Colon Carcinoma Metastatic in the Lung (tissue), 2 donors: Measurements from ENCODE around the genes HNRNPLL, GEMIN6 and TMEM178A.

GRCh38 chr2:38116650-38117145 is 40.7 kb upstream of the CYP1B1 start:
- PRO-cap, 2 experiments = no peak in any of the 2 experiments

DNA sequence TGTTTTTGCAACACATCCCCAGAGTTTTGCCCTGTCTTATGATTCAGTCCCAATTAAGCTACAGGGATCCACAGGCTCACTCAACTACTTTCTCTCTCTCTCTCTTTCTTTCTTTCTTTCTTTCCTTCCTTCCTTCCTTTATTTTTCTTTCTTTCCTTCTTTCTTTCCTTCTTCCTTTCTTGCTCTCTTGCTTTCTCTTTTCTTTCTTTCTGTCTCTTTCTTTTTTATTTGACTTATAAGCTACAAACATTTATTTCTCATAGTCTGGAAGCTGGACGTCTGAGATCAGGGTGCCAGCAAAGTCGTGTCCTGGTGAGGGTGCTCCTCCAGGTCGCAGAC is 142.0 kb upstream of the CYP1B1 start:
- PRO-cap, 2 experiments = no peak in any of the 2 experiments

DNA sequence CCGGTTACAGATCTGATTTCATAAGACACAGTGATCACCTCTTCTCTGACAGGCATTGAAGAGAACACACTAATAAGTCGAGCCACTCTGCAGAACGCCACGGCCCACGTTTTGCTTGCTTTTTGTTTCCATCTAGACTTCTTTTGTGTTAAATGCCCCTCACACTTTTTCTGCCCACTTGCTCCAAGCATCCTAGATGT is 85.4 kb downstream of the HNRNPLL start:
- PRO-cap, 2 experiments = no peak in any of the 2 experiments

GRCh38 chr2:38578426-38579339 is 24.0 kb downstream of the HNRNPLL start:
- PRO-cap, 2 experiments = no peak in any of the 2 experiments

- PRO-cap, 2 experiments = peak in 2 of 2 experiments; most common plus-strand start chr2:38602000 (in 1)
These were observed 722 bp downstream of the HNRNPLL start for GRCh38 chr2:38601883-38602529.

GRCh38 chr2:38602530-38603121 is at the start of gene HNRNPLL:
Gene HNRNPLL (minus strand): TSS chr2:38602928.
- PRO-cap, 2 experiments = peak in 2 of 2 experiments; most common minus-strand start chr2:38602897 (in 2)

GRCh38 chr2:38751713-38752118 is 555 bp upstream of the SRSF7 start:
- PRO-cap, 2 experiments = no peak in any of the 2 experiments

DNA sequence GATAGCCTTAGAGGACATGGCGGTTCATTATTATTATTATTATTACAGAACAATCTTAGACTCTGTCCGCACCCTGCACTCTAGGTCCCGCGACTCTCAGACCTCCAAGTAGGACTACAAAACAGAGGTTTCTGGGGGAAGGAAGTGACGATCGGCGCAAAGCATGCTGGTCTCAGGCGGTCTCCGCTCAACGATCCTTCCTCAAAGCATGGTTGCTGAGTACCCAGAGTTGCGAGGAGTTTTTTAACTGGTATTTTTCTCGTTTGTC is at the start of gene GEMIN6:
TSS of gene GEMIN6 (plus strand) at position 179 of the 268 bp plus-strand sequence.
- PRO-cap, 2 experiments = peak in 2 of 2 experiments; most common plus-strand start position 193 of the sequence (in 2); most common minus-strand start position 96 of the sequence (in 2)

GRCh38 chr2:38810525-38811012 is 32.6 kb downstream of the GEMIN6 start:
- PRO-cap, 2 experiments = no peak in any of the 2 experiments

DNA sequence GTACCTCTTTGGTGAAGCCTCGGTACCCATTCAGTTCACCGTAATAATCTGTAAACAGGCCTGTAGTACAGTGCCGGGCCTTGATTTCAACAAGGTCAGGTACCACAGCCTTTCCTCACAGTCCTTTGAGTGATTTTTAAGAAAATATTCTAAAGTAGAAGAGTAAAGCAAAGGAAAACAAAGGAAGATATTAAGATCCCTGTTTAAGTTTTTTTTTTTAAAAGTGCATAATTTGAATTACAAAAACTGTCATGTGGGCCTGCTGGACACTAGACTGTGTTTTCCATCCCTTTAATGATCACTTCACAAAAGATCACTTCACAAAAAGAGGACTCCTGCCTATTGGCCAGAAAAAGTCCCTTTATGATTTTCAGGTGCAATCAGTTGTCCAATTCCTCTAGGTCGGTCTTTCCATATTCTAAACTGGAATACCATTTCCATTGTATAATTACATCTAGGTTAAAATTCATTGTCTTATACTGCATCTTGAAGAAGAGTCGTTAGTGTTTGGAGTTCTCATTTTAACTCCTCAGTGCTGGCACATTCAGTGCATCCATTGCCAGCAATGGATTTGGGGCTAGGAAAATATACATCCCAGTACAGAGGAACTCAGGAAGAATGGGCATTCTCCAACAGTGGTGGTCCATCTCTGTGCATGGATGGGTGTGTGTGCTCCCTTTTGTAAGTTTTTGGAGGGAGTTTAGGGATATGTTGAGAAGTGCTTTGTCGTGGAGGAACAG is 95.7 kb downstream of the ARHGEF33 start:
- PRO-cap, 2 experiments = no peak in any of the 2 experiments

DNA sequence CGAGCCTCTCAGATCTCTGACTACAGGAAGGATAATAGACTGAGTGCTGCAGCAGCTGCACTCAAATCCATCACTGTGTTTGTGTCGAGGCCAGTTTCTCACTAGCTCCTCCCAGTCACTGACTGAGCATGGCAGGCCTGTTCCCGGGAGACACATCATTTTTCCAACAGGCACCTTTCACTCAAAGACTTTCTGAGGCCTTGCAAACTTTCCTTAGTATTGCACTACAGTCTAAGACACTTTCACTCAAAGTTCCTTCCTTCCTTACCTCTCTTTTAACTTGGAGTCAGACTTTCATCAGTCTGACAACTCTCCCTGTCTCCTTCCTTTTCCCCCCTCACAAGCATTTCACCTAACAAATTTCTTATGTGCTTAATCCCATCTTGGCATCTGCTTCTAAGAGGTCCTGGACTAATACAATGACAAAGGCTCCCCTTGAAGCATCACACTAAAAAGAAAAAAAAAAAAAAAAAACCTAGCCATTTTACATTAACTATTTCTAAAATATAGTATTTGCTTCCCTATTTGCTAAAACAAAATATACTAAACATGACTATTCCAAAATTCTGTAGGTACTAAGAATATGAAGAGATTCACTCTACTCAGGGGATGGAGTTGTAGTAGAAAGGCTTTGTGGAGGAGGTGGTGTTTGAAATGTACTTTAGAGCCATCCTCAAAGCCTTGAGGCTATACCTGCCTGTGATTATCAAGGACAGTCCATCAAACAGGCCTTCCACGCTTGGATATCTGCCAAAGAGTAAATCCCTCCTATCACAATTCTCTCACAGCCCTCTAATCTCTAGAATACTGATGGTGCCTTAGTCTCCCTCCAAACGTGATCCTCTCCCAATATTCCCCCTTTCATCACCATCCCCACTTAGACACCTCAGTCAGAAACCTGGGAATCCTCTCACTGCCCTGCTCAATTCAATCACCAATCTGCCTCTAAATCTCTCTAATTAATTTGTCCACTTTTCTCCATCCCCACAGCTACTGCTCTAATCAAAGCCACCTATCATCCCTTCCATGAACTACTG is 13.3 kb downstream of the SOS1 start:
- PRO-cap, 2 experiments = no peak in any of the 2 experiments

DNA sequence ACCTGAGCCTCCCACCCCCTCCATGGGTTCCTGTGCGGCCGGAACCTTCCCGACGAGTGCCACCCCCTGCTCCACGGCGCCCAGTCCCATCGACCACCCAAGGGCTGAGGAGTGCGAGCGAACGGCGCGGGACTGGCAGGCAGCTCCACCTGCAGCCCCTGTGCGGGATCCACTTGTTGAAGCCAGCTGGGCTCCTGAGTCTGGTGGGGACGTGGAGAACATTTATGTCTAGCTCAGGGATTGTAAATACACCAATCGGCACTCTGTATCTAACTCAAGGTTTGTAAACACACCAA is 123.6 kb upstream of the SOS1 start:
- PRO-cap, 2 experiments = no peak in any of the 2 experiments

DNA sequence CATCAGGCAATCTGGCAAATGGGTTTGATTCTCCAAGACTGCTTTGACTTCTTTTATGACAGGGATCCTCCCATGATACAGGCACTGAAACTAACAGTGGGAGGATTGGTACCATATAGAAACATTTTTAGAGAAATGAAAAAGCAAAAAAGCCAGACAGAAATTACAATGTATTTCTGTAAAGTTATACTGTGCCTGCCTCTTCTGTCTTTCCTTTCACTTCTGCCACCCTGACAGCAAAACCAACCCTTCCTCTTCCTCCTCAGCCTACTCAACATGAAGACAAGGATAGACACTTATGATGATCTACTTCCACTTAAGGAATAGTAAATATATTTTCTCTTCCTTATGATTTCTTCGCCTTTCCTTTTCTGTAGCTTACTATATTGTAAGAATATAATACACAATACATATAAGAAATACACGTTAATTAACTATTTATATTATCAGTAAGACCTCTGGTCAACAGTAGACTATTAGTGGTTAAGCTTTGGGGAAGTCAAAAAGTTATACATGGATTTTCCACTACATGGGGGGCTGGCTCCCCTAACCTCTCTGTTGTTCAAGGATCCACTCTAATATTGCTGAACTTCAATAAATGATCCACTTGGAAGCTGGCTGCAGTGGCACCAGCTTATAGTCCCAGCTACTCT is 28.1 kb downstream of the MAP4K3 start:
- PRO-cap, 2 experiments = no peak in any of the 2 experiments

DNA sequence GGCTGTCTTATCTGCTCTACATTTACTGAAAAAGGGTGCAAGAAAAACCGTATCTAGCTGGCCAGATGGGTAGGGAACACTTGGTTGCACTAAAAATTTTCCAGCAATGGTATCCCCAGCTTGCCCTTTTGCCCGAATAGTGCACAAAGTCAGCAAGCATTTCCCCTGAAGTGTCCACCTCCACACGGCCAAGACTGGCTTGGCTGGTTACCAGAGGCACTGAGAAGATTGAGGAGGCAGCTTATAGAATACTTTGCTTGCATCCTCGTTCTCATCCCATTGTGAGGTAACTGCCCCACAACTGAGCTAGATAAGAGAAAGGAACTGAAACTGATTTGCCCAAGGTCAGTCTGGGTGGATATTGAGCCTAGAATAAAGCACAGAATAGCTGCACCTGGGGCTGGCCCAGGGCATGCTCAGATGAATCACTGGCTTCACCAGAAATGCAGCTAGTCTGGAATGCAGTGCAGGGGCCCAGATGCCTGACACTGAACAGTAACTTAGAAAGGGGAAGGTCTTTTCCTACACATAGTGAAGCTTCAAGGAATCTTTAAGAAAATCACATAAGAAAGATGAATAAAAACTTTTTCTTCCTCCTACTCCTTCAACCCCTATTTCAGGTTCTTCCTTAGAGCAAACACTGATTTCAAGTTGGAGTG is 32.7 kb upstream of the MAP4K3 start:
- PRO-cap, 2 experiments = peak in 1 of 2 experiments; most common plus-strand start position 440 of the sequence (in 1); most common minus-strand start position 281 of the sequence (in 1)

GRCh38 chr2:39513414-39513960 is 76.4 kb upstream of the MAP4K3 start:
- PRO-cap, 2 experiments = no peak in any of the 2 experiments

- PRO-cap, 2 experiments = no peak in any of the 2 experiments
These were observed at the start of gene TMEM178A for GRCh38 chr2:39665775-39666688. Gene TMEM178A (plus strand): TSS chr2:39665917.

DNA sequence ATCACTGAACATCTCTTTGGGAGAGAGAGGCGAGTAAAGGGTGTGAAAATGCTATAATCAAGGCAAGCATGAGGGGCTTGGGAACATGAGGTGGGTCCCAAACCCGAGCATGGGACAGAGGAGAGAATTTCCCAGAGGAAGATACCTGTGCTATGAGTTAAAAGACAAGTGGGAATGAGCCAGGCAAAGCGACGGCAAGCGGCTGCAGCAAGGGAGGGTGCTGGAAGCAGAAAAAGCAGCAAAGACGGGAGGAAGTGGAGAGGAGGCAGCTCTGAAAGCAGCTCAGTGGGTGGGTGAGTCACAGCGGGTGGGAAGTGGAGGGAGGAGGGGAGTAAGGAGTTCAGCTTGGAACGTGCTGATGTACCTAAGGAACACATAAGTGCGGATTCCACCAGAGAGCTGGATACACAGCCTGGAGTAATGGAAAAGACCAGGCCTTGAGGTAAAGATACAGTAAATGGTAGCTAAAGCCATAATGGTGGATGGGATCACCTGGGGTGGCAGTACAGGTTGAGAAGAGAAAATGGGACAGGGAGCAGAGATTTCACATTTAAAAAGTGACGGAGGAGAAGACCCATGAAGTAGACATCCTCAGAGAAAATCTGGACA is 41.4 kb downstream of the THUMPD2 start:
- PRO-cap, 2 experiments = no peak in any of the 2 experiments

DNA sequence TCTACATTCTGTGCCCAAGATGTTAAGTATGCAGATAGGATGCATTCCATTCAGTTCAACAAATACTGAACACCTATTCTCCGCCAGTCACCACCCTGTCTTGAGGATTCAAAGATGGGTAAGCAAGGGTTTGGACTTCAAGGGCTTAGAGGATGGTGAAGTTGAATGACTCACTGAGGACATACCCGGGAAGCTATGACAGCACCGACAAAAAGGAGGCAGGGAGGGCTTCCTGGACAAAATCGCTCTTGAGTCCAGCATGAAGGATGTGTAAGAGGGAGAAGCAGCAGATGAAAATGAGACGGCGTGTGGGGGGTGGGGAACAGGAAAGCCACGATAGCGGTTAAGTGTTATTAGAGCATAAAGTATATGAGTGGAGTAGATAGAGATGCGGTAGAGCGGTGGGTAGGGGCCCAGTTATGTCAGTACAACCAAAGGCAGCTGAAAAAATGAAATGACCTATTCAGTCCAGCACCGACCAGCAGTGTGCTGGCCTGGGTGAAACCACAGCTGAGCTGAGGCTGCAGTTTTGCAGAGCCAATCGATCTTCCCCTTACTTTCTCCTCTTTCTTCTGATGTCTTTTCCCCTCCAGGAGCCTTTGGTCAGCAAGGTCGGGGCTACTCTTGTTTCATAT is 1.8 kb upstream of the THUMPD2 start:
- PRO-cap, 2 experiments = no peak in any of the 2 experiments

- PRO-cap, 2 experiments = no peak in any of the 2 experiments
These were observed 214.8 kb downstream of the SLC8A1 start for GRCh38 chr2:40237053-40237580.

DNA sequence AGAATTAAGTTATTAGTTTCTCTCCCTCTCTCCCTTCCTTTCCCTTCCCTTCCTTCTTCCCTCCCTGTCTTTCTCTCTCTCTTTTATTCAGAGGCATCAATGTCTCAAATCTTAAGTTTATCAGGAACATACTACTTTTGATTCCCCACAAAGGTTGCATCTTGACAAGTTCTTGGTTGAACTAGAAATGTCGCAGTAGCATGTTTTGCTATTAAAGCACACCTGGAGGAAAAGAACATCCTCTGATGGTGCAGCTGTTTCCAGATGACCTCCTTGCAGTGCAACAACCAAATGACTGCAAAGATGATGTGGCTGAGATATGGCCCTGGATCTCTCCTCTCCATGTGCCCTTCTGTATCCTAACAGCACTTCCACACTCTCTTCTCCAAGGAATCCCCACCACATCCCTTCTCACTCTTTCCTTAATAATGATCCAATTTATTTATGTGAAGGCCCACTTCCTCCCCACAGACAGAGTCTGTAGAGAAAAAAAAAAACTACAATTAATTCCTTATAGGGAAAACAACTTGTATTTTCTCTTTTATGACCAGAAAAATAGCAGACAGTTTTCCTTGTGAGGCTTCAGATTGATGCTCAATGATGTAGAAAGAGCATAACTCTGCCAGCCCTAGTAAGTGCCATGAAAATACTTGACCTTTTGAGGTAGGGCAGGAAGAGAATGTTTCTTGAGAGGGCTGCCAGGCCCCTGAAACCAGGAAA is 127.1 kb downstream of the SLC8A1 start:
- PRO-cap, 2 experiments = no peak in any of the 2 experiments